A172 (cell line): ENCODE data around the gene SLC6A1.

DNA sequence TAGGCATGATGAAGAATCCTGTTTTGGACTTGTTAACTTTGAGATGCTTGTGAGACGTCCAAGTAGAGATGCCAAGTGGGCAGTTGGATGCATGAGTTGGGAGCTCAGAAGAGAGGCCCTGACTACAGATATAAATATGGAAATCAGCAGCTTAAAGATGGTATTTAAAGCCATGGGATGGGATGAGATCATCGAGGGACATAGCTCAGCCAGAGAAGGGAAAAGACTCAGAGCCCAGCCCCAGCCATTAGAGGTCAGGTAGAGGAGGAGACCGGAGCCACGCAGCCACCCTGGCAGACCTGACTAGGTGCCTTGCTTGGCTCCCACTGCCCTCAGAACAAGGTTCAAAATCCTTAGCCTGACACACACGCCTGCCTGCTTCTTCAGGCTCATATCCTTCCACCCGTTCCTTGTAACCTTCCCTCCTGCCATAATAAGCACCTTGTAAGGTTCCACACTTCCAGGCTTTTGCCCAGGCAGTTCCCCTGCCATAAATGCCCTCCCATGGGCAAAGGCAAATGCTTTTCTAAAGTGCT lies 31.1 kb downstream of the ATP2B2 start:
- RAMPAGE, long total RNA = no peak

- RAMPAGE, long total RNA = no peak
Observed at GRCh38 chr3:10992459-10992839, at the start of gene SLC6A1. SLC6A1 (plus strand) TSS chr3:10992748.

GRCh38 chr3:11290097-11290398 lies 17.9 kb downstream of the ATG7 start:
- RAMPAGE, long total RNA = no peak

GRCh38 chr3:11466108-11466713 lies 177.5 kb downstream of the VGLL4 start:
- RAMPAGE, long total RNA = no peak

GRCh38 chr3:11508676-11509748 lies 134.7 kb downstream of the VGLL4 start:
- RAMPAGE, long total RNA = no peak

- RAMPAGE, long total RNA = no peak
Observed at GRCh38 chr3:11554600-11555221, 89.0 kb downstream of the VGLL4 start.

GRCh38 chr3:11556154-11556824 lies 87.4 kb downstream of the VGLL4 start:
- RAMPAGE, long total RNA = no peak

- RAMPAGE, long total RNA = no peak
Observed at GRCh38 chr3:11581619-11583110, 61.5 kb downstream of the VGLL4 start.

DNA sequence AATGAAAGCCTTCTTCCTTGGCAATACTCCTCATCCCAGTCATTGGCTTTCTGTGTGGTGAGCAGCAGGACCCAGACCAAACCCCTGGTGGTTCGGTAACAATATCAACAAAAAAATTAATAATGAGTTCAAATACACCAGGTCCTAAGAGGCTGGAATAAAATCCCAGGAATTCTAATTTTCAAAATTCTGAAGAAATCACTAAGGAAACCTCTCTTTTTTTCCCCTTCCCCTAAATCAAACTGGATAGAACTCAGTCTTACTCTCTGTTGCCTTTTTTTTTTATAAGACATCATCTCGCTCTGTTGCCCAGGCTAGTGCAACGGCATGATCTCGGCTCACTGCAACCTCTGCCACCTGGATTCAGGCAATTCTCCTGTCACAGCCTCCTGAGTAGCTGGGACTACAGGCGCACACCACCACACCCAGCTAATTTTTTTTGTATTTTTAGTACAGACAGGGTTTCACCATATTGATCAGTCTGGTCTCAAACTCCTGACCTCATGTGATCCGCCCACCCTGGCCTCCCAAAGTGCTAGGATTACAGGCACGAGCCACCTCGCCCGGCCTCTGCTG lies 45.9 kb downstream of the VGLL4 start:
- RAMPAGE, long total RNA = no peak

GRCh38 chr3:11603332-11604110 lies 40.2 kb downstream of the VGLL4 start:
- RAMPAGE, long total RNA = no peak

DNA sequence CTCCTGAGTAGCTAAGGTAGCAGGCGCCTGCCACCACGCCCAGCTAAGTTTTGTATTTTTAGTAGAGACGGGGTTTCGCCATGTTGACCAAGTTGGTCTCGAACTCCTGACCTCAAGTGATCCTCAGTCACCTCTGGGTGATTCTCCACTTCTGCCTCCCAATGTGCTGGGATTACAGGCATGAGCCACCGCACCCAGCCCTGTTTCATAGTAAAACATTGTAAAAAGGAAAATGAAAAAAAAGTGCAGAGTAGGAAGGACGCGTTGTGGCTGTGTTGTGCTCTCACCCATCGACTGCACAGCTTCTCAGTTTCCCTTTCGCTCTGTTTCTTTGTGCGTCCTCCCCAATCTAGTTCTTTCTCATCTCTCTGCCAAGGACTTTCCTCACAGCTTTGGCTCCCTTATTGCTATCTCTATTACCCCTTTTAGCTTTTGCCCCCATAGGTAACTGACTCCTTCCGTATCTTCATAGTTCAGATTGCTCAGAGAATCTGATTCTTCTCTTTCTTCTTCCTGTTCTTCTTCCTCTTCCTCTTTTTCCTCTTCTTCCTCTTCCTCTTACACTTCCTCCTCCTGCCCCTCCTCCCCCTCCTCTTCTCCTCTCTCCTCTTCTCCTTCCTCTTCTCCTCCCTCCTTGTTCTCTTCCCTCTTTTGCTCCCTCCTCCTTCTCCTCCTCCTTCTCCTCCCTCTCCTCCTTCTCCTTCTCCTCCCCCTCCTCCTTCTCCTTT lies 81.0 kb upstream of the VGLL4 start:
- RAMPAGE, long total RNA = no peak

DNA sequence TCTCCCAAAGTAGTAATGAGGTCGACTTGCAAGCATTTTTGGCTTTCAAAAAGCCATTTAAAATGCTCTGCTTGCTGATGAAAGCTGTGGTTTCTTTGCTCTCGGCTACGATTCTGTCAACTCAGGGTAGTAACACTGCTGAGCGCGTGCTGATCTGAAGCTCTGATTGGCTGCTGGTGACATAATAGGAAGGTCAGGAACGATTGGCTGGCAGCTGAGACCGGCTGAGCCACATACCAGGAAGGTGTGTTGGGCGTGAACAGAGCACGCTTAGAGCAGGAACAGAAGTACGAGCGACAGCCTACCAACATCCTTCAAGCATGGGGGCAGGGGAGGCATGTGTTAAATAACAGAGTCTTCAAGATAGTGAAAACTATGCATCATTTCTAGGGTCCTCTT lies 76.2 kb downstream of the TAMM41 start:
- RAMPAGE, long total RNA = no peak

DNA sequence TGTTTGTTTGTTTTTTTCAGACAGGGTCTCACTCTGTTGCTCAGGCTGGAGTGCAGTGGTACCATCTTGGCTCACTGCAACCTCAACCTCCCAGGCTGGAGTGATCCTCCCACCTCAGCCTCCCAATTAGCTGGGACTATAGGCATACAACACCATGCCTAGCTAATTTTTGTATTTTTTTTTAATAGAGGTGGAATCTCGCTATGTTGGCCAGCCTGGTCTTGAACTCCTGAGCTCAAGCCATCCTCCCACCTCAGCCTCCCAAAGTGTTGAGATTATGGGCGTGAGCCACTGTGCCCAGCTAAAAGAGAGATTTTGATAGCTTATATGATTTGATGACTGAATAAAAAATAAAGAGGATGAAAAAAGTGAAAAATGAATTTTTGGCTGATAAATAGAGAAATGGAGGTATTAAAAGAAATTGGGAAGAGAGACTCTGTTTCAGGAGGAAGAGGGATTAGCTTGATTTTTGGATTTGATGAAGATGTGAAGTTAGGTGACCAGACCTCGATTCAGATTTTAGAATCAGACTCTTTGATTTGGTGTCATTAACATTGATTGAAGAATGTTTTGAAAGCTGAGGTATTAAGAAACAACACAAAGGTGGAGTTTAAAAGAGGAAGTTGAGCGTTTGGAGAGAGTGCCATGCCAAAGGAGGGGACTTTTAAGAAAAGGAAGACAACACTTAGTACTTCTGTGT lies 34.1 kb downstream of the PPARG start:
- RAMPAGE, long total RNA = no peak

GRCh38 chr3:12444269-12445662 lies 39.5 kb upstream of the TSEN2 start:
- RAMPAGE, long total RNA = no peak

GRCh38 chr3:12553791-12554995 lies 2.7 kb upstream of the MKRN2 start:
- RAMPAGE, long total RNA = no peak

GRCh38 chr3:12592070-12592737 lies 35.3 kb downstream of the MKRN2 start:
- RAMPAGE, long total RNA = no peak

DNA sequence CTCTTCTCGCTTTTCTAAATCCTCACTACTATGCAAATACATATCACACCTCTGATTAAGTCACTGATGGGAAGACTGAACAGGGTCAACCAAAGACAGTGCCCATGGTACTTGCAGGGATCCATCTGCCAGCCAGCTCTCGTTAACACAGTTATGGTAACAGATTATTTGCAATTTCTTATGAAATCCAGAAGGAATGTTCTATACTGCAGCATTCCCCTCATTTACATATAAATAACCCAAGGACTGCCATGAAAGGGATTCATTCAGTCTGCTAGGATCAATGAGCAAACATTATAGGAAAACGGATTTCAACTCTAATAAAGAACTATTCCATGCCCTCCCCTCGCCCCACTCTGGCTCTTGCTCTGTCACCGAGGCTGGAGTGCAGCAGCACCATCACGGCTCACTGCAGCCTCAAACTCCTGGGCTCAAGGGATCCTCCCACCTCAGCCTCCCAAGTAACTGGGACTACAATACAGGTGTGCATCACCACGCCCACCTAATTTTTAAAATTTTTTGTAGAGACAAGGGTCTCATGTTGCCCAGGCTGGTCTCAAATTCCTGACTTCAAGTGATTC lies 37.9 kb downstream of the MKRN2 start:
- RAMPAGE, long total RNA = no peak

GRCh38 chr3:12729228-12729747 lies 29.8 kb downstream of the TMEM40 start:
- RAMPAGE, long total RNA = no peak

DNA sequence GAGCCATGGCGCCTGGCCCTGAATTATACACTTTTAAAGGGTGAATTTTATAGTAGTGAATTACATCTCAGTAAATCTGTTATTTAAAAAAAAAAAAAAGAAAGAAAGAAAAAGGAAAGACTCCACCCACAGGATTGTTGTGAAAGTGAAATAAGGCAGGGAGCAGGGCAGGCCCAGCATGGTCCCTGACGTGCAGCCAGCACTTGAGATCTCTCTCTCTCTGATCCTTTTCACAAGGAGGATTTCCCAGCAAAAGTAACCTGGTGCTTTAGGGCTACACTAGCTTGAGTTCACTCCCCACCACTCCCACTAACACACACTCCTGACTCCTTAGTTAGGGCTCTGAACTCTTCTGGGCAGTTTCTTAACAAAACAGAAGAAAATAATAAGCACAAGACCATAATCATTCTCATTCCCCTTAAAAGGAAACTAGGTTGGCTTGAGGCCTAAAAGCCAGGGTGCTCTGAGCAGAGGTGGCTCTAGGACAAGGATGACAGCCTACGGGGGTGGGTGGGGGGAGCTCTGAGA lies 1.0 kb downstream of the TMEM40 start:
- RAMPAGE, long total RNA = no peak

GRCh38 chr3:12768606-12769270 lies 9.7 kb upstream of the TMEM40 start:
- RAMPAGE, long total RNA = no peak